Mesangial cell (primary cell): Measurements from ENCODE around the genes CDK7, BDP1 and FOXD1.

- RAMPAGE, long total RNA, result no peak
Measured at GRCh38 chr5:69181911-69182222, 7.5 kb upstream of the CENPH start.

GRCh38 chr5:69234180-69235656 lies at the start of gene CDK7:
TSS of gene CDK7 (plus strand) at chr5:69234886.
- RAMPAGE, long total RNA, result no peak

DNA sequence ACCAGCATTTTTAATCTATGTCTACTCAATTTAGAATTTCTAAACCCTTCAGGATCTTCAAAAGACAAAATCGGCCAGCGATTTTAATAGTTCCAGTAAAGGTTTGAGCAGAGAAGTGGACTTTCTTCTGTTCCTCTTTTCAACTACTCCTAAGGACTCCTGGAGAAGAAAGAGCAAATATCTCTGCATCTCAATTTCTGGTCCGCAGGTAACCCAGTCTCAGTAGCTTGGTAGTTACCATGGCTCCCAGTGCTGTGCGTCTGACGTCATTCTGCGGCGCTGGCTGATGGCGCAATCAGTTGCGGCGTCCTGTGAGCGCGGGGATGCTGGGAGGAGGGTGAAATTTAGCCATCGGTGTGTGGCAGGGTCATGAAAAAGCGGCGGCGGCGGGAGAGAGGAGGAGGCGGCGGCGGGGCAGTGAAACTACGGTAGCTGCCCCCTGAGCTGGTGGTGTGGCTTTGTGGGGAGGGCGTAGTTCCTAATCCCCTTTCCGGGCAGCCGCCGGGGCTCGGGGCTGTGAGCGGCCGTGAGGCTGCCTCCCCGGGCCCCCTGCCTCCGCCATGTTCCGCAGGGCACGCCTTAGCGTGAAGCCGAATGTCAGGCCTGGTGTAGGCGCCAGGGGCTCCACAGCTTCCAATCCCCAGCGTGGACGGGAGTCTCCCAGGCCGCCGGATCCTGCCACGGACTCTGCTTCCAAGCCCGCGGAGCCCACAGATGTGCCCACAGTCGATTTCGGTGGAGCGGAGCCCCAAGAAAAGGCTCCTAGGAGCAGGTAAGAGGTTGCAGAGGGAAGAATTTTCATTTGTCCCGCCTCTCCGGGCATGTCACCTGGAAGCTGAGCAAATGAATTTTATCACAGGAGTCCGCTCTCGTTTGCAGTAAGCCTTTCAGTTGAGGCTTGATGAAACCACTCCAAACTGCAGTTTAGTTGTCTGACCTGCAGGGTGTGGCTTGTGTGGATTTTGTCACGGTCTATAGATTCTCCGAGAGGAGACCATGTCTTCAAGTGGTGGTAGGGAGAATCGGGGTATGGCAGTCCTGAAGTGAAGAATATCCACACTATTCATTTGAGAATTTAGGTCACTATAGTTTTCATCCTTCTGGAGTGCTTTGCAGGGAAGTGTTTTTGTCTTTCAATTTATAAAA lies at the start of gene BDP1:
TSS of gene BDP1 (plus strand) at position 334 of the 1,146 bp plus-strand sequence.
- RAMPAGE, long total RNA, result start-site peak on the plus strand centred at position 351 of the sequence, 39 bp wide, 564 reads

GRCh38 chr5:71694079-71694560 lies 25.0 kb upstream of the CARTPT start:
- RAMPAGE, long total RNA, result no peak

DNA sequence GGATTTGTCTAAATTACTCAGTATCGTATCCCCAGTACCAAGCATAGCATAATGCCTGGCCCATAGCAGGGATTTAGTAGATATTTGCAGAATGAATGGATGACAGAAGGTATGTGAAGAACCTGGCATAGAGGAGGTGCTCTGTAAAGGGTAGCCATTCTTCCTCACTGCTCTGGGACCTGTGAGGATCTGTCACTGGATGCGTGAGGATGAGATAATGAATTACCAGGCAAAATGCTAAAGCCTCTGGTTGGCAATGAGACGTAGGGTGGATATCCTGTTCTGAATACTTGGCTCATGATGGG lies 172.6 kb downstream of the CARTPT start:
- RAMPAGE, long total RNA, result no peak

DNA sequence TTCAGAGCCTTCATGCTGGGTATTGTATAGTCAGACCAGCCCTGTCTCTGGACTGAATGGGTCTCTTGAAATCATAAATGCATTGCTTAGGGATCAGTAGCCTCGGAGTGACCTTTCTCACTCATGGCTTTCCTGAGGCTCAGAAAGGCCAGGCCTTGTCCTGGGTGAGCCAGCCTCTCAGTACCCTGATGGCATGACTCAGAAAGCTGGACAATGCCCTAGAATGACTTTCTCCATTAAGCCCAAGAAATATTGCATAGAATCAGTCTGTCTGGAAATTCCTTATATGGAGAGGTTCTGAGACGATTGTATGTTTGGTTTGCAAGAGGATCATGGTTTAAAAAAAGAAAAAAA lies 34.1 kb downstream of the MAP1B start:
- RAMPAGE, long total RNA, result no peak

DNA sequence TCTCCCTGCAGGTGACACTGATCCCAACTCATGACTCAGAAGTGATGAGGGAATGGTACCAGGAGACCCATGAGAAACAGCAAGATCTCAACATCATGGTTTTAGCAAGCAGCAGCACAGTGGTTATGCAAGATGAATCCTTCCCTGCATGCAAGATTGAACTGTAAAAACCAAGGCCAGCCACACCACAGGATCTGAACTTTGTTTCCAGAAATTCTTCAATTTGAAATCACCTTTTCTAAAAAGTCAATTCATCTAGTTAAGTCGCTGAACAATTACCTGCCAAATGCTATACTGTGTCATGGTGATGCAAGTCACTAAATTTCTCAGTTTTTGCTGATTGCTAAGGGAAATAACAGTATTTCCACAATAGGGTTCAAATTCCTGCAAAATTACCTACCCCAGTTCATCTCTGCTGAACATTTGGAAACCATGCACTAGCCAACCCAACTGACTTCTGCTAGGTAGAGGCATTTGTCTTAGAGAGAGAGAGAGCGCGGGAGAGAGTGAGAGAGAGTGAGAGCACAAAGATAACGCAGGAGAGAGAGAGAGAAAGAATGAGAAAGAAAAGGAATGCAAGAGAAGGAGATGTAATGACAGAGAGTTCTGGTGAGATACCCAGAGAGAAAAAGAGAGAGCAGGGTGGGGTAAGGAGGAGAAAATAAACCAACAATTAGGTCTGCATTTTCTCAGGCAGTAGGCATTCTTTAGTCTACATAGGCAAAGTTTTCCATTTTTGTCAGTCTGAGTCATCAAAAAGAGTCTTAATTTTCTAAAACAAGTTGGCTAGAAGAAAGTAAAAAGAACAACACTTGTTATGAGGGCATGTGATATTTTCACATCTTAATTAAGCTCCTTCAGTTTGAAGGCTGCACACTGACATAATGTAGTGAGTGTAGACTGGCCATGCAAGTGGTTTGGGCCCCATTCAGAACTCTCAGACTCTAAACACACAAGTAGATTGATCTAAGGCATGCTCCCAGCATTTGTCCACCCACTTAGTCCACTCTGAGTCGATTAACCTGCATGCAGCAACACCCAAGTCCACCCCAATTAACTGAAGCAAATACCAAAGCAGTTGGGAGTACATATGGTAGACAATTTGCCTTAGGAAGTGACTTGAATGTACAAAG lies 98.2 kb downstream of the MAP1B start:
- RAMPAGE, long total RNA, result no peak

DNA sequence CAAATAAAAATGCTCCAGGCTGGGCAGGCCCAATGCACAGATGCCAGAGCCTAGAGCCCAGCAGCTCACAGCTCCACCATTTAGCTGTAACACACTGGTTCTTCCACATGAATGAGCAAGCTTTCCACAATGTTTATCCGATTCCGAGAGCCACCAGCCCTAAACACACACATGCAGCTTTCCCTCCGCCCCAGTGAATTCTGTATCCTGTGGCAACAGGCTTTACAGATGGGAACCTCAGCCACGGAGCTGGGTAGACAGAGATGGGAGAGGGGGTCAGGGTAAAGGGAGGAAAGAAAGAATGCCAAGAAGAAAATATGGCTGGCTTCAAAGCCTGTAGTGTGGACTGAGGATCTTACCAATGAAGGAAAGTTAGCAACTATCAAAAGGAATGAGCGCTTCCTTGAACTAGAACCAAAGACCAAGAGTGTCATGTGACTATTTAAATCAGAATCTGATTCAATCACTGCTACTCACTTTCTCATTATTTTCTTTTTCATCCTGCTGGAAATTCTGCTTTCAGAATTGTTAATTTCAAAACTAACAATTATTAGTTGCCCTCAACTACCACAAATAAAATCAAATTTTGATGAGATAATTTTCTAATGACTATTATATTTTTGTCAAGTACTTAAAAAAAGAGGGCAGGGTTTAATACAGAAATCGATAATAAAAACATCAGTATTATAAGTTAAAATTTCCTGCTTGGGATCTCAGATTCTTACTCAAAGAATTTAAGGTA lies 77.0 kb downstream of the MRPS27 start:
- RAMPAGE, long total RNA, result no peak

DNA sequence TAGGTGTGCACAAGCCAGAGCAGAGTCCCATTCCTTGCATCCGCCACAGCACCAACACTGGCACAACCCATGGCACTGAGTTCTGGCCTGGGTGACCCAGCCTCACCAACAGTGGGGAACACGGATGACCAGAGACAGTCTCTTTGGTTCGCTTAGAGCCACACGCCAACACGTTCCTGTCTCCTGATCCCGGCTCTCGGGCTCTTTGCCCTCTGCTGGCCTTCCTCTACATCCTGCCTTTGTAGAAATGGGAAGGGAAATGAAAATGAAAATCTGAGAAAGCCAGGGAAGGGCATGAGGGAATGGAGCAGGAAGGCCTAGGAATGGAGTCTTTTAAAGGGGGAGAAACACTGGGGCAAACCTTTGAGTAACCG lies 1.6 kb upstream of the ZNF366 start:
- RAMPAGE, long total RNA, result no peak

DNA sequence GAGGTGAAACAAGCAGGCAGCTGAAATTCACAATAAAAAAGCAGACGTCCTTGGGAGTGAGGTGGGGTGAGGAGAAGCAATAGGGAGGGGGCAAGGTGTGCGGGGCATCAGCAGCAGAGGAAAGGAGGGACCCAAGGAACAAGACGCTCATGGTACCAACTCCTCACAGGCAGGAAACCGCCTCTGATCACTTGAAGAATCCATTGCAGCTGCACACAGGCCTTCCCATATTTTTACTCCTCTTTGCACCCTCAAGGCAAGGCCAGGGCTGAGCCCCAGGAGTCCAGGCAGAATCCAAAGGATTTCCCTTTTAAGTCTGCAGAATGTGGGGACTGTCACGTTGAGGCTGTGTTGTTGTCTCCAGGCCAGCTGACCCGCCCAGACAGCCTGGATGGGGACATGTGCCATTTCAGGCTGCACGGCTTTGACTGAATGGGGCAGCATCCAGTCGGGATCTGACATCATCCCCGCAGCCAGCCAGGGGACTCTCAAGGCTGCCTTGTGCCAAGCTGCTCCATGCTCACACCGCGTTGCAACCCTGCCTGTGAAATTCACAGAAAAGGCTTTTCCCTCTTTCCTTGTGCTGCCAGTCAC lies 2.1 kb upstream of the ZNF366 start:
- RAMPAGE, long total RNA, result no peak

DNA sequence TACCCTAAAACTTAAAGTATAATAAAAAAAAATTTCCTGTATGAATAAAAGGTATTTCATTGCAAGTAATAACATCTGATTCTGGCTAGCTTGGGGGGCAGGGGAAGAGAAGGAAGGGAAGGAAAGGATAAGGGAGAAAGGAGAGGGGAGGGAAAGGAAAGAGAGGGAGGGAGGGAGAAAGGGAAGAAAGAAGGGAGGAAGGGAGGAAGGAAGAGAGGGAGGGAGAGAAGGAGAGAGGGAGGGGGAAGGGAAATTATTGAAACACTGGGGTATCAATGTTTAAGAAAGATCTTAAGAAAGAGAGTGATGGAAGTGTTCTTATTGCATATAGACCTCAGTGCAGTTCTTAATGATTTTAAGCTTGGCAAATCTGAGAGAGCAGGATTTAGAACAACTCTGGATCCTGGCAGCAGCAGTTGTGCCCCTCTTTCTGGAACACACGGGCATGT lies 129.9 kb upstream of the ZNF366 start:
- RAMPAGE, long total RNA, result no peak

DNA sequence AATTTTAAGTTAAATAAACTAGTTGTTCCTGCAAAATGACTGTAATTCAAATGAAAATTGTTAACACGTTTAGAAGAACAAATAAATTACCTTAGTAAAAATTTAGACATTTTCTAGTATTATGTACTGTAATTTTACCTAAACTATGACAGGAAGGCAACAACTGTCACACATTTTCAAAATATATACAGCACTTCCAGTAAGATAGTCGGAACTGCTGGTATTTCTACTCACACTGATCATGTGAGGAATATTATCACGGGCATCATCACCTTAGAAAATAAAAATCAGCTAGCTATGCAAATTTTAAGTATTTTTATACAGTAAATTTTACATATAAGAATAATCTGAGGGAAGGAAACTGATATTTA lies 988 bp upstream of the TNPO1 start:
- RAMPAGE, long total RNA, result no peak

GRCh38 chr5:72816065-72816296 lies 480 bp upstream of the TNPO1 start:
- RAMPAGE, long total RNA, result no peak

- RAMPAGE, long total RNA, result no peak
Measured at GRCh38 chr5:72827662-72828385, 11.4 kb downstream of the TNPO1 start.

GRCh38 chr5:73188933-73189395 lies 16.0 kb downstream of the TMEM174 start:
- RAMPAGE, long total RNA, result no peak

DNA sequence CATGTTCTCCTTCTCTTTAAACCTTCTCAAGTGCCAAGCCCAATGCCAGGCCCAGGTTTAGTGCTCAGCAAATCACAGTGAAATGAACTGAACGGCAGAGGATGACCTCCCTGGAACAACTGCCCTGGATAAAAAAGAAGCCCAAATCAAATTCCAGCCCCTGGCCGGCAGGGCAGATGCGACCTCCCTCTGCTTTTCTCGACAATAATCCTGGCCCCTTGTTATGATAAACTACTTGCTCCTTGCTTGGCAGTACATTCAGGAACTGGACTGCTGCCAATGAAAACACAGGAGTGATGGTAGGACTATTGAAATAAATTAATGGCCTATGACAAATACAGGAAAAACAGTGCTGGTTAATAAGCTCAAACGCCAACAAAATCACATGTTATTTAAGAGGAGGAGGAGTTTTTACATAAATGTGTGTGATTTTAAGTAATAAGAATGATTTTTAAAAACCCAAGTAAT lies 108.4 kb downstream of the TMEM174 start:
- RAMPAGE, long total RNA, result no peak

GRCh38 chr5:73447075-73447749 lies 1.4 kb downstream of the FOXD1 start:
- RAMPAGE, long total RNA, result no peak

GRCh38 chr5:73448435-73449017 lies at the start of gene FOXD1:
TSS of gene FOXD1 (minus strand) at chr5:73448777.
- RAMPAGE, long total RNA, result no peak

GRCh38 chr5:73451364-73451870 lies 2.8 kb upstream of the FOXD1 start:
- RAMPAGE, long total RNA, result start-site peak on the plus strand at chr5:73451520-73451546, 5 reads

DNA sequence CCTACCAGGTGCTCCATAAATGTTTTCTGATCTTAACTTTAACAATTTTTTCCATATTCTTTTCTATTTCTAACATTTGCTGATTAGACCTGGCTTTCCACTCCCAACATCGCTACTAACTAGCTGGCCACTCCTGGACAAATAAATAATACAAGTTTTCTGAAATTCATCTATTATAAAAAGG lies 1.1 kb downstream of the ANKRA2 start:
- RAMPAGE, long total RNA, result no peak